OCI-LY7 (cell line): ENCODE measurements around a stretch of chr5.

- PRO-cap: no peak
- RAMPAGE, long total RNA: no peak
Measured at GRCh38 chr5:147451899-147452512, 57.9 kb downstream of the DPYSL3 start.

GRCh38 chr5:147901394-147902082, 4.8 kb downstream of the C5orf46 start:
- PRO-cap: no peak
- RAMPAGE, long total RNA: no peak

DNA sequence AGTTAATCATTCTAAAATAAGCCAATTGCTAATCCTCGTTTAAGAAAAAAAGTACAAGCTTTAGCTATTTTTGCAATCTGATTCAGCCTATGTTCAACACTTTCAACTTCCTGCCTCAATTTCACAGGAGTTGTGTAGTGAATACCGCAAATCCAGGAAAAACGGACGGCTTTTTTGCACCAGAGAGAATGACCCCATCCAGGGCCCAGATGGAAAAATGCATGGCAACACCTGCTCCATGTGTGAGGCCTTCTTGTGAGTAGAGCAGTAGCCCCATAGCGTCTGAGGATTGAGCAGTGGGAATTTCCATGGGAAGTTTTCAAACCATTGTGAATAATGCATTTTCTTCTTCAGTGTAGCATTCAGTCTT, 37.9 kb downstream of the SPINK5 start:
- PRO-cap: no peak
- RAMPAGE, long total RNA: no peak

DNA sequence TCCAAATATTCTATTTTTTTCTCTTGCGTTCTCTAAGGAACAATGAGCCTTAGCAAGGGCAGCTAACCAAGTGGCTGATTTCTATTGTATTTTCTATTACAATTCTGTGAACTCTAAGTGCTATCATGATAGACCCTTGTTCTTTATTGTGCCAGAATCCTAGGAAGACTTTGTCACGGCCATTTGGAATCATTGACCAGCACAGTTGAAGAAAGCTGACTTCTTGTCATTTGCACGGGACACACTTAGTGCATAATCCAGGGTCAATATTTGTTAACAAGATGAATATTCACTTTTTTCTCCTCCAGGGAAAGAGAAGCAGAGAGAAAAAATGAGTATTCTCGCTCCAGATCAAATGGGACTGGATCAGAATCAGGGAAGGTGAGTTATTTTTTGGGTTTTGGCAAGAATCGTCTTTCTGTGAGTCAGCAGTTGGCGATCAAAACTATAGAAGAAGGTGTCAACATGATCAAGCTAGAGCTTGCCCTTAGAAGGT, 49.6 kb upstream of the SPINK14 start:
- PRO-cap: no peak
- RAMPAGE, long total RNA: no peak

DNA sequence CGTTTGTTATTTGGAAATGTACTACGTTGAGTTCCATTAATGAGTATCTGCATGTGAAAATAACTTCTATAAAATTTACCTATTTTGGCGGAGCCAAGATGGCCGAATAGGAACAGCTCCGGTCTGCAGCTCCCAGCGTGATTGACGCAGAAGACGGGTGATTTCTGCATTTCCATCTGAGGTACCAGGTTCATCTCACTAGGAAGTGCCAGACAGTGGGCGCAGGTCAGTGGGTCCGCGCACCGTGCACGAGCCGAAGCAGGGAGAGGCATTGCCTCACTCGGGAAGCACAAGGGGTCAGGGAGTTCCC, 7.9 kb upstream of the MARCOL start:
- PRO-cap: no peak
- RAMPAGE, long total RNA: no peak

DNA sequence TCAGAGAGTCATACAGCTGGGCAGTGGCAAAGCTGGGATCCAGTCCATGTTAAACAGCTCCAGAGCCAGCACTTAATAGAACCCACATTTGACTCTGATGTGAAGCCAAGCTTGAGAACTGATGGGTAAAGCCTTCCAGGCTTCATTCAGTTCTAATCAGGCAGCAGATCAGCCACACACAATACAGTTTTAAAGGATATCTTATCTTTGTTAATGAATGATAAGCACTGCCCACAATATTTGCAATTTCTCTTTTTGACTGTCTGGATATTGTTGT, 31.2 kb upstream of the HTR4 start:
- PRO-cap: no peak
- RAMPAGE, long total RNA: no peak

- PRO-cap: no peak
- RAMPAGE, long total RNA: no peak
Measured at GRCh38 chr5:148739475-148740153, 85.3 kb upstream of the HTR4 start.

DNA sequence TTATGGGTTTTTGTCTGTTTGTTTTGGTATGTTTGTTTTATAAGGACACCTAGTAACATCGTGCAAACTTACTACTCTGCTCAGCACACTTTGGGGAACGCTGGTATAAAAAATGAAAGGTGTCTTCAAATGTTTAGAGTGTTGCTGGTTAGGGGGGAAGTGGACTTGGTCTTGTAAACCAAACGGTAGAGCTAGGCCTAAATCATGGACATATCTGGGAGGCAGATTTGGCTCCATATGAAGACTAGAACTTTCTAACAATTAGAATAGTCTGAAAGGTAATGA, 15.3 kb downstream of the ADRB2 start:
- PRO-cap: no peak
- RAMPAGE, long total RNA: no peak

DNA sequence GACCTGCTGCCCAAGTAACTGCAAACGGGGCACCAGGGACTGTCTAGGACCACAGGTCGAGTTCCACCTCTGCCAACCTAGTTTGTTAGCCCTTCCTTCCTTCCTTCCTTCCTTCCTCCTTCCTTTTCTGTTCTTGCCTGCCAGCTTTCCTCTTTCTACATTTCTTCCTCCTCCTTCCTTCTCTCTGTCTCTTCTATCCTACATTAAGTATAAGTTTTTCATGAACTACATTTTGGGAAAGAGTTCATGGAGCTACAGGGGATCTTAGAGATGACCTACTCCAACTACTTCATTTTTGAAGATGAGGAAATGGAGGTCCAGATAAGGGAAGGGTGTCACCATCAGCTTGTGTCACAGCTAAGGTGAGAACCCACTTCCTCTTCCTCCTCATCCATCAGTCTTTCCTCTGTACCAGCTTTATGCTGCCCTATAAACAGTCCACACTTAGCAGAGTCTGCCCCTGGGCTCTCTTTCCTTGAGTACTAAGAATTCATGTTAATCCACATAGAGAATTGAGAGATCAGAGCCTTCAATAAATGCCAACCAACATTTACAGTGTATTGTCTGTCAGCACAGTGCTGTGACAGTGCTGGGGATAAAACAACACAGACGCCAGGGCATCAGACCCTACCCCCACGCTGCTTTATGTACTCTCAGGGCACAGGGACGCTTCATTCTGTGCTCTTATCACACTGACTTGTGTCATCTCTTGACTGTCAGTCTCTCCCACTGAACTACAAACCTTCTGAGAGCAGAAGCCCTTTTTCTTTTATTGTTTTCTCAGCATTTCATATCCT, 22.0 kb downstream of the ADRB2 start:
- PRO-cap: no peak
- RAMPAGE, long total RNA: no peak

DNA sequence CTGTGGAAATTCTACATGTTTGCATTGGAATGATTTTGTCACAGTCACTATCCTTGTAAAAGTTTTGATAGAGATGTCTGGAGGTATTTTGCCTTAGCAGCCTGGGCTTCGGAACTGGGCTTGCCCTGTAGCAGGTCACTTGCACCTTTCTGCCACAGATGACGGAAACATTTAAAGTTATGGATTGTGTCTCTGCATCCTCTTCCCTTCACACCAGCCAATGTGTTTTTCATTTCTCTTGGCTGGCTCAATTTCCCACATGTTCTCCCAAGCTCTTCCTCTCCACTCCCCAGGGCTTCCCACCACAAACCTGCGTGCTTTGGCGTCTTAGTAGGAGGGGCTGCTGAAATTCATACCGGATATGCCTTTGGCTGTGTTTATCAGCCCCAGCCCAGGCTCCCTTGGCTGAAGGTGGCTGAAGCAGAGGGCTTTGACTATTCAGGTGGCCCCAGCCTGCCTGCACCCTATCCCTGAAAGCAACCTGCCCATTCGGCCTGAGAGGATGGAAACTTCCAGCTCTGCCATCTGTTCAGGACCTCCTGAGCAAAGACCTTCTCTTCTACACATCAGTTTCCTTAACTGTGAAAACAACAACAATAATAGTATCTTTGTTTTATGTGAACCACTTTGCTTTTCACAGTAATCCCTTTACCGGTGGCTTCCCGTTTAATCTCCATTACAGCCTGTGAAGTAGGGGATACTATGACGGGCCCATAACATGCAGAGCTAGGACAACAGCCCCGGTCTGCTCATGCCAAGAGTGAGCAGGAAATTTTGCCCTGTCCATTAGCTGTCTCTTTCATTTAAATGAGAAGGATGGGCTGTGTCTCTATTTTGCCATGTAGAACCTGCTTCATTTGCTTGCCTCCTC, 32.3 kb downstream of the ADRB2 start:
- PRO-cap: no peak
- RAMPAGE, long total RNA: no peak

GRCh38 chr5:149135391-149135839, 5.9 kb upstream of the ABLIM3 start:
- PRO-cap: no peak
- RAMPAGE, long total RNA: no peak

DNA sequence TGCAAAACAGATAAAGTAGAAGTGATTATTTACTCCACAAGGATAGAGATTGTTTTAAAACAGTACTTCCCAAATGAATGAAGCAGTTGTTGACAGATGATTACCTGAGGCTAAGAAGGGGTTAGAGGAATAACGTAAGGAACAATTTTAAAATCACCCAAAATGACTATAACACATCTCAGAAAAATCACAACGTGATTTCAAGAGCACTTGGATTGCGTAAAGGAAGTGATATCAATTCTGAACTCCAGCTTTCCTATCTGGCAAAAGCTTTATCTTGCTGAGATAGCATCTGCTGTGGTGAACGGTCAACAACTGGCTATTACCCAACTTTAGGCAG, 9.0 kb downstream of the ABLIM3 start:
- PRO-cap: no peak
- RAMPAGE, long total RNA: no peak

DNA sequence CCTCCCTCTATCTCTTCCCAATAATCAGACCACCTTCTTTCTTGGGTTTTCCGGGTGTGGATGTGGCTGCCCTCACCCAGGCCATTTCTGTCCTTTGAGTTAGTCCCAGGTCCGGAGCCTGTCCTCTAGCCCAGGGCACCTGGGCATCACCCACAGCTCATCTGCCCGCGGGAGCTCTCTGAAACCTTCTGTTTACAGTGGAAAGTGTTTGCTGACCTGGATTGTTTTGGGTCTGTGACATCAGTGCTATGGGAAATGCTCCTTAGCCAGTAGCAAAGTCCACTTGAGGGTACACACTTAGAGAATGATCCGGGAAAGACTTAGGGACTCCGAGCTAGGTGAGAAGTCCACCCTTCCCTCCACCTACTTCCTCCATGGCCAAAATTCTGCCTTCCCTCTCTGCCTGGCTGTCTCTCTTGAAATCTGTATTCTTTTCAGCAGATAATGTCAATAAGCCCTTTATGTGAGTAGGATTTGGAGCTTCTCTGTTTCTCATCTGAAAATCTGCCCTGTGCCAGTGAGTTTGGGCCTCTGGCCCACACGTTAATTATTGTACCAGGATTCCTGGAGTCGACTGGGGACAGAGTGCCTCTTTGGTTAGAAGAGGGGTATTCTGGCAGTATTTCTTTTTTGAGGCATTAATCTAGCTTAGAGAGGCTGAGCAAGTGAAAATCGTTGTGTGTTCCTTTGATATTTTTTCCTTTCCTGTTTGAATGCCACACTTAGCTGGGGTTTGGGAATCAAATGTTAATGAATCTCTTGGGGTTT, 19.9 kb downstream of the ABLIM3 start:
- PRO-cap: no peak
- RAMPAGE, long total RNA: no peak

- PRO-cap: no peak
- RAMPAGE, long total RNA: no peak
Measured at GRCh38 chr5:149298718-149299320, 27.2 kb downstream of the AFAP1L1 start.

GRCh38 chr5:149372246-149372522, 6.9 kb downstream of the IL17B start:
- PRO-cap: no peak
- RAMPAGE, long total RNA: no peak

GRCh38 chr5:149380495-149381684, 1.8 kb upstream of the IL17B start:
- PRO-cap: no peak
- RAMPAGE, long total RNA: no peak

- PRO-cap: no peak
- RAMPAGE, long total RNA: no peak
Measured at GRCh38 chr5:149406538-149407525, 27.7 kb upstream of the IL17B start.

DNA sequence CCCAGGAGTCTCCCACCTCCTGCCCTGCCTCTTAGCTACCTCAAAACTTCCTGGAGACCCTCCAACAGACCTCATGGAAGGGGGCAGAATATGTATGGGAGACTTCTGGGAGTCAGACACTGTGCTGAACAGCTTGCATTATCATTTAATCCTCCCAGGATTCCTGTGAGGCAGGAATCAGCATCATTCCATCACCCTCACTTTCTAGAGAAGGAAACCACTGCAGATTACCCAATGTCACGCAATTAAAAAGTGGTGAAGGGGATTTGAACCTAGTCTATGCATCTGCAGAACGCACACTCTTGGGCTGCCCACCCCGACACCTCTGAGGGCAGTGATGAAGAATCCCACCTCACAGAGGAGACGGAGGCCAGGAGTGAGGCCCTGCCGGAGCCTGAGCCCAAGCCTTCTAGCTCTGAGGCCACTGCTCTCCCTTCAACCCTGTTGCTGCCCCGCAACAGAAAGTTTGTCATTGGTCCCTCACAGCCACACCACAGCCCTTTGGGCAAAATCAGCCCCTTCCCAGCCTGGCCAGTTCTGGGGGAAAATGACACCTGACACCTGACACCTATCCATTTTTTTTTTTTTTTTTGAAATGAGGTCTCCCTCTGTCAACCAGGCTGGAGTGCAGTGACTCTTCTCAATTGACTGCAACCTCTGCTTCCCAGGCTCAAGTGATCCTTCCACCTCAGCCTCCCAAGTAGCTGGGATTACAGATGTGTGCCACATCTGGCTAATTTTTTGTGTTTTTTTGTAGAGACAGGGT, 30.4 kb upstream of the IL17B start:
- PRO-cap: no peak
- RAMPAGE, long total RNA: no peak

DNA sequence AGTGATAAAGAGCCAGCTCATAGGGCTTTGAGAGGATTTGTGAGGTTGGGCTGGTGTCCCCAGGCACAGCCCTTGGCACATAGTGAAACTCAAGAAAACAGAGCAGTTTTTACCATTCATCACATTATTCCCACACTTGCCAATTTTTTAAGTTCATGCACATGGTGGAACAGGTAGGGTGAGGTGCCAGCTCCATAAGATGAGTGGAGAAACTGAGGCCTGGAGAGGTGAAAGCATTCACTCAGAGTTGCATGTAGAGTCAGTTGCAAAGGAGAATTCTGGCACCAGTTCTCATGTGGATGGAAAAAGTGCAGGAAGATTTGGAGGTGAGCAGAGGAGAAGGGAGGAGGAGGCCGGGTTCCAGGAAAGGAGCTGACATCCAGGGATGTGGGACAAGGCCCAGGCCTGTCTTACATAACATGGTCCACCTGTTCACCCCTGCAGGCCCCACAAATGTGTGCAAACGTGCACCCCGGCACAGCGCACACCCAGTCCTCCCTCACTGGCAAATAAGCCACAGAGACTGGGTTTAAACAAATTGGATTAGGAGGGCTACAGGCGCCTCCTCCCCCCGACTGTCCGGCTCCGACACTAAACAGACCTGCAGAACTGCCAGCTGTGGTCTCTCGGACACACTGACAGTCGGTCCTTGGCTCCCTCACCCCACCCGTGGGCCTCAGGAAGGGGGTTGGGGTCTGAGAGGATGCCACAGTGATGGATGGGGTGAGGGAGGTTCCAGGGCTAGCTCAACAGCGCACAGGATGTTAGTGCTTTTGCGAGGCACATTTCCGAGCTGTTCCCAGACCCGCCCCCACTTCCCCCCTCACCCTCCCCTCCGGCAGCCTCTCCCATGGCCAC, 43.2 kb upstream of the IL17B start:
- PRO-cap: no peak
- RAMPAGE, long total RNA: no peak

DNA sequence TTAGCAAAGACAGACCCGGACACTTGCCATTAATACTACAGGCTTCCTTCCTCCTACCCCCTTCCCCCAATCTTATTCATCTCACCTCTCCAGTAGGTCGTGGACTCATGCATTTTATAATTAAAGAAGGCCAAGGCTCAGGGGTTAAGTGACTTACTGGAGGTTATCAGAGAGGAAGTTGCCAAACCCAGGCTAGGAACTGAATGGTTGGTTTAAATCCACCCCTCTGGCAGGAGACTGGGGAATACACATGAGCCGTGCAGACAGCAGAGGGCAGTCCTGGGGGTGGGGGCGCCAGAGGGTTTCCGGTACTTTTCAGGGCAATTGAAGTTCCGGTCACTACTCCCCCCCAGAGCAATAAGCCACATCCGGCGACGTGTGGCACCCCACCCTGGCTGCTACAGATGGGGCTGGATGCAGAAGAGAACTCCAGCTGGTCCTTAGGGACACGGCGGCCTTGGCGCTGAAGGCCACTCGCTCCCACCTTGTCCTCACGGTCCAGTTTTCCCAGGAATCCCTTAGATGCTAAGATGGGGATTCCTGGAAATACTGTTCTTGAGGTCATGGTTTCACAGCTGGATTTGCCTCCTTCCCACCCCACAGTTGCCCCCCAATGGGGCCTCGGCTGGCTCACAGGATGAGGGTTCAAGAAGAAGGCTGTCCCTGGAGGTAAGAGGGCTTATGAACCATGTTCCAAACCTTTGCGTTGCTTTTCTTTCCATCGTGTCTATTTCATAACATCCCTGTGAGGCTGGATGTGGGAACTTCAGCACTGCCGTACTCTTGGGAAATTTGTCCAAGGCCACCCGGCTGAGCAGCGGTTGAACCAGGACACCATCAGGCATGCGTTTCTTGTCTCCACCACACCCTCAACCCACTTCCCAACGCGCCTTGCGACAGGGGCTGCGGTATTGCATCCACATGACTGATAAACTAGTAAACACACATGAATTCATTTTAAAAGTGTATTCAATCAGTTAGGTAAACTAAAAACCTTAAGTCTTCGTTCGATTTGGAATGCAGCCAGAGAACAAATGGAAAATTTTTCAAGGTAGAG, 51.4 kb upstream of the IL17B start:
- PRO-cap: no peak
- RAMPAGE, long total RNA: no peak